Neural cell (in vitro differentiated cells): Measurements from ENCODE around the gene F10.

DNA sequence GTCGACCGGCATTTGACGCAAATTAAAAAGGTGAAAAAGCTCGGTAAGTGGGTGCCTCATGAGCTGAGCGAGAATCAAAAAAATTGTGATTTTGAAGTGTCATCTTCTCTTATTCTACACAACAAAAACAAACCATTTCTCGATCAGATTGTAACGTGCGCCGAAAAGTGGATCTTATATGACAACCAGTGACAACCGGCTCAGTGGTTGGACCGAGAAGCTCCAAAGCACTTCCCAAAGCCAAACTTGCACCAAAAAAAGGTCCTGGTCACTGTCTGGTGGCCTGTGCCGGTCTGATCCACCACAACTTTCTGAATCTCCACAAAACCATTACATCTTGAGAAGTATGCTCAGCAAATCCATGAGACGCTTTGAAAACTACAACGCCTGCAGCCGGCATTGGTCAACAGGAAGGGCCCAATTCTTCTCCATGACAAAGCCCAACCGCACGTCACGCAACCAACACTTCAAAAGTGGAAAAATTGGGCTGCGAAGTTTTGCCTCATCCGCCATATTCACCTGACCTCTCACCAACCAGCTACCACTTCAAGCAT is 17.8 kb downstream of the ATP11A start:
- RAMPAGE, long total RNA, result no peak

DNA sequence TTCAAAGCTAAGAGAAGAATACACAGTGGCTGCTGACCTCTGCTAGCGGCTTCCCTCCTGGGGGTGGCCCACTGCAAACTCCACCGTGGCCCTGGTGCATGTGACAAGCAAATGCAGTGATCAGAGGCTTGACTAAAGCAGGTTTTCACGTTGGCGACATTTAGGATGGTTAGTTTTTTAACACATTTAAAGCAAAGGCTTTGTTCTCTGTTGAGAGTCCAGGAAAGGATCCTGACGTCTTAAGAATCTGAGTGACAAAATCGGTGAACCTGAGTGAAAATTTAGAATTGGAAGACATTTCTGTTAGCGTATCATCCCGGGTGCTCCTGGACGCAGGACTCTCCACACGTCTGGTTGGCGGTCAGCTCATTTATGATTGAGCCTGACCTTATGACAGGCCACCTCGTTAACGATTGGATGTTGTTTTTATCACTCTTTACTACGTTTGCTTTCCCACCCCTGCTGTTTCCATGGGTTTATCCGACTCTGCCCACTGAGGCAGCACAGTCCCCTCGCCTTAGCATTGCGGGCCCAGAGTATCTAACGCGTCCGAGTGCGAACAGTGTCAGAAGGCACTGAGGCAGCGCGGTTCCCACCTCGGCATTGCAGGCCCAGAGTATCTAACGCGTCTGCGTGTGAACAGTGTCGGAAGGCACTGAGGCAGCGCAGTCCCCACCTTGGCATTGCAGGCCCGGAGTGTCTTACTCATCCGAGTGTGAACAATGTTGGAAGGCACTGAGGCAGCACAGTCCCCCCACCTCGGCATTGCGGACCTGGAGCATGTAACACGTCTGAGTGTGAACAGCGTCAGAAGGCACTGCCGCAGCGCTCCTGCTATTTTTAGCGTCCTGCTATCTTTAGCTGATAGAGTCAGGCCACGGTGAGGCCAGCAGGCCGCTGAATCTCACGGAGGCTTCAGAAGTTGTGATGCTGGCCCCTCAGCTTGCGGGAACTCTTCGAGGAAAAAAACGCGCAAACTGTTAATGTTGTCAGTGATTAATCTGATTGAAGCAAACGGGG is 39.3 kb downstream of the ATP11A start:
- RAMPAGE, long total RNA, result no peak

GRCh38 chr13:112740539-112741169 is 50.8 kb downstream of the ATP11A start:
- RAMPAGE, long total RNA, result no peak

DNA sequence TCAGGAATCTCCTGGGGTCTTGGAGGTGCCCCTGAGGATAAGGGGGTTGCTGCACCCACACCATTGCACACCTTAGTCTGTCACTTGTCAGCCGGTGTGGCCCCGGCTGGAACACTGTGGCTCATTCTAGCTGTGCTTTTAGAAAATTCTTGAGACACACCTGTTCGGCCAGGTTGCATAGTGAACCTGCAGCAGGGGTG is 71.8 kb downstream of the ATP11A start:
- RAMPAGE, long total RNA, result no peak

DNA sequence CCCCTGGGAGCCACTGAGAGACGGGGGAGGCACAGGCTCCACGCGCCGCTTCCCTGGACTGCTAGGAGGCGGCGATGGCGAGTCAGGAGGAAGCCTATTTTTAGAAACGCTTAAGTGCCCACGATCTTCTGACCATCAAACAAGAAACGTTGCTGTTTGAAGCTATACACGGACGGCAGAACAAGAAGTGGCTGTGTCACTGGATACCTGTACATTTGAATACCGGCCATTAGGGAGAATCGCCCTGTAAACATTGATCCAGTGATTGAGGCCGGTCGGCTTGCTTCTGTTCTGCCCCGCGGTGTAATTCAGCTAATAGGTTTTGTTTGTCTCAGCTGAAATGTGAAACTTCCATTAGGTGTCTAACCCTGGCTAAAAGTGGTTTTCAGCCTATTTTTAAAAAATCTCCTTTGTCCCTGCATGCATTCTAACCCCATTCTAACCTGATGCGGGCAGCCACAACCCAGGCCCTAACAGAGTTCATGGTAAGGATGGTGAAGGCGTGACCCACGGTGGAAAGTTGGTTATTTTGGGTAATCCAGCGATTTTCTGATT is 81.0 kb downstream of the ATP11A start:
- RAMPAGE, long total RNA, result no peak

DNA sequence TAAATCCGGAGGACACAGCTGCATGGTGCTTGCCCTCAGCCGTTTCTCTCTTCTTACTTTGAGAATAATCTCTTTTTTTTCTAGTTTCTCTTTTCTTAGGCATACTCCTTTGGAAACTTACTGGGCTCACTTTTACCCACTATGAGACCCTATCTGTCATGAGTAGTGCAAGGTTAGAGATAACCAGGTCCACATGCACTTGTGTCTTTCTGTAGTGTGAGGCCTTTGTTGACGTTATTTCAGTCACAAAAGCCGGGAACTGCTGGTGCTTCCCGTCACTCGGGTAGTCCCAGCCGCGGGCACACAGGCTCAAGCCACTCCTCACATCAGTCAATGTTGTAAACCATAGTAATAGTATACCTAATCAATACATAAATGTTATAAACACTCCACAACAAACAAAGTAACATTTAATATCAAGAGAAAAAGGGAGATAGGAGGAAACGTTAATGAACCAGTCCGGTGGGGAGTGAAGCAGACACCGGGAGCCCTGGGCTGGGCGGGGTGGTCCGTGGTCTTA is 81.7 kb downstream of the ATP11A start:
- RAMPAGE, long total RNA, result no peak

DNA sequence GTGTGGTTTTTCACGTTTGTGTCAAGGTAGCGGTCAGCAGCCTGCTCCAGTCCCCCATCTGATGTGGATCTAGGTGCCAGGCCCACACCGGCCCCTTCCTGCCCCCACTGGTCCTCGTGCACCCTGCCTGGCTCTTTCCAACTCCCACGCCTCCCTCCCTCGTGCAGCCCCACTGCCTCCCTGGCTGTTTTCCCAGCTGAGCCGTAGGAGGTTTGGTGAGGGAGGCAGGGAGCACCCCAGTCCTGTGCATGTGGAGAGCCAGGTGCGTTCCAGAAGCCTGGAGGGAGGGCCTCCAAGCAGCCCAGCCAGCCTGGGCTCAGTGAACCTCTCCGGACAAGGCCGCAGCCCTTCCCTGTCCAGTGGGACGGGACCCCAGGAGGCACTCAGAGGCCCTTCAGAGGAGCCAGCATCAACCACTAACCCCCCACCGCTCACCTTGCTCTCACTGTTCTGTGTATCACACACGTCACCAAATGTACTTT is 122.4 kb downstream of the ATP11A start:
- RAMPAGE, long total RNA, result no peak

- RAMPAGE, long total RNA, result no peak
Observed at GRCh38 chr13:112831214-112831584, 137.8 kb upstream of the MCF2L start.

DNA sequence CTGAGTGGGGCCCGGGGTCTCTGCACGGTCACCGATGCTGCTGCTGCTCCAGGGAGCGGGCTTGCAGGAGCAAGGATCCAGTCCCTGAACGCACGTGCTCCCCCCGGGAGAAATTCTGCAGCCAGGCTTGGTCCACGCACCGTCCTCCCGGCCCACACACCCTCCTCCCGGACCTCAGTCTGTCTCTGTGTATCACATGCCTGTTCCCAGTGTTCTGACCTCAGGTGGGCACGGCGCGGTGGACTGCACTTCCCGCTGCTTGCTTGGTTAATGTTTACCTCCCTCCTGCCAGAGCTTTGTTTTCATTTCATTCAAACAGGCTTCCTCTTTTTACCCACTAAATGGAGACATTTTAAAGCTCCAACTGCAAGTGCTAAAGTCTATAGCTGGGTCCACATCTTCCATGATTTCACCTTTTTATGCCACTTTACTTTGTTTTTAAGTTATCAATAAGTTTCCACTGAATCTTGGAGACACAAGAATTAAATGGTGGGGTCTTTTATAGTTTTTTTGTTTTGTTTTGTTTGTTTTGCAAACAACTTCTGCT is 76.1 kb upstream of the MCF2L start:
- RAMPAGE, long total RNA, result no peak

- RAMPAGE, long total RNA, result no peak
Observed at GRCh38 chr13:112894117-112894690, 74.8 kb upstream of the MCF2L start.

GRCh38 chr13:112990575-112991614 is 21.9 kb downstream of the MCF2L start:
- RAMPAGE, long total RNA, result no peak

DNA sequence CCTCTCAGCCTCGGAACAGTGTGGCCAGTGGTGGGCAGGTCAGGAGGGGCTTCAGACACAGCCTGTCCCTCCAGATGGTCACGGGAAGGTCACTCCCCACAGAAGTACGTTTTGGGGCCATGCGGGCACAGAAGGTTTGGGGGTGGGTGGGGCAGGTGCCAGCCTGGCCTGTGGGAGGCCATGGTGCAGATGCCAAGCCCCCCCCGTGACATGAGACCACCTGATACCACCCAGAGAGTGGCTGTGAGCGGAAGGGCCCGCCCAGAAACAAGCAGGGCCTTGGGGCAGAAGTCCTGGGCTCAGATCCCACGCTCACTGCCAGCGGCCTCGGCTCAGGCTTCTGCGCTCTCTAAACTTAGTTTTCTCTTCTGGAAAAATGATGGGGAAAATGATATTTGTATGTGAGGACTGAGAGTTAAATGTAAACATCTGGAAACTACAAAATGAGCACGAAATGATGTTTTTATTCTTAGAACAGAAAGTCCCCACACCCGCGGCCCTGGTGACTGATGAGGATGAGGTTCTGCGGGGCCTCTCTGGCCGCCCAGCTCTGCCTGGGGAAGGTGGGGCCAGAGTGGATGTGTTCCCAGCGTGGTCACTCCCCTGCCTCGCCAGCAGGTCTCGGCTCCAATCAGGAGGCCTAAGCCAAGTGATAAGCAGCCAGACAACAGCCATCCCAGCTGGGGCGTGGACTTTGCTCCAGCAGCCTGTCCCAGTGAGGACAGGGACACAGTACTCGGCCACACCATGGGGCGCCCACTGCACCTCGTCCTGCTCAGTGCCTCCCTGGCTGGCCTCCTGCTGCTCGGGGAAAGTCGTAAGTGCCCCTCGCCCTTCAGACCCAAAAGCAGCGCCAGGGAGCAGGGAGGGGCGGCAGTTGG is at the start of gene F10:
Gene F10 (plus strand): TSS at position 691 of the 881 bp plus-strand sequence.
- RAMPAGE, long total RNA, result no peak

GRCh38 chr13:113137587-113138407 is 15.2 kb downstream of the F10 start:
- RAMPAGE, long total RNA, result no peak

GRCh38 chr13:113208001-113208540 is 398 bp downstream of the PCID2 start:
- RAMPAGE, long total RNA, result no peak

DNA sequence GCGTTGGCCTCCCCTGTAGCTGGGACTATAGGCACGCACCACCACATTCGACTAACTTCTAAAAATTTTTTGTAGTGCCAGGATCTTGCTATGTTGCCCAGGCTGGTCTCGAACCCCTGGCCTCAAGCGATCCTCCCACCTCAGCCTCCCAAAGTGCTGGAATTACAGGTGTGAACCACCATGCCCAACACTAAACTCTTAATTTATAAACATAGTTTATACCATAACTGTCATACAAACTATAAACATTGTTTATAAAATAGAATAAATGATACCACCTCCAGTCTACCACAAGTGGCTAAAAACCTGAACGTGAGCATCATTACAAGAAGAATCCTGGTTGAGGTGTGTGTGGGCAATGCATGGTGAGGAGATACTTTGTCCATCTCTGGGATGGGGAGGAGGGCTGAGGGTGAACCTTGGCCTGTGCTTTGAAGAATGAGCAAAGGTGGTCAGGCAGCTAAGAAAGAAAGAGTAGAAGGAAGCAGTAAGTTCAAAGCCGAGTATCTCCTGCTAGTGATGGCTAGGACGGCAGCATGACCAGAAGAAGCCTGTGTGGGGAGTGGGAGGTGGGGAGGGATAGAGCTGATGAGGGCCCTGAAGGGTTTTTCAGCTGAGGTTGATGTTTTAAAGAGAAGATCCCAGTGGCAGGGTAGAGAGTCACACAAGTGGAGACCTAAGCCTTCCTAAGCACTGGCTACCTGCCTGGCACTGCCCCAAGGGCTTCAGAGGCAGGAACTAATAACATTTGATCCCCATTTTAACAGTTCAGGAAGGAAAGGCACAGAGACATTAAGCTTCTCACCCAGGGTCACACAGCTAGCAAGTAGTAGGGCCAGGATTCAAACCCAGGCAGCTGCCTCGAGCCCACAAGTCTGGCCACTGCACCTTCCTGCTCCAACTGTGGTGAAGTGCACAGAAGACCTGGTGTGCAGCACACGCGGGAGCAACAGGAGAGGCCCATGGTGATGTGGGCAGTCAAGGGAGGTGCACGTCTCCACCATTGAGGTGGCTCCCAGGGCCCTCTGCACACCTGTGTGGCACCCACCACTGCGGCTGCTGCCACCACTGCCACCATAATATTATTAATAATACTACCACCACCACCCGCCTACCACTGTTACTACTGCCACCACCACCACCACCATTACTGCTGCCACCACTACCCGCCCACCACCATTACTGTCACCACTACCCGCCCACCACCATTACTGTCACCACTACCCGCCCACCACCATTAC is 21.9 kb downstream of the CUL4A start:
- RAMPAGE, long total RNA, result no peak

GRCh38 chr13:113405822-113406779 is 42.2 kb upstream of the GRTP1 start:
- RAMPAGE, long total RNA, result no peak

- RAMPAGE, long total RNA, result no peak
Observed at GRCh38 chr13:113421558-113422248, 31.6 kb downstream of the ADPRHL1 start.

DNA sequence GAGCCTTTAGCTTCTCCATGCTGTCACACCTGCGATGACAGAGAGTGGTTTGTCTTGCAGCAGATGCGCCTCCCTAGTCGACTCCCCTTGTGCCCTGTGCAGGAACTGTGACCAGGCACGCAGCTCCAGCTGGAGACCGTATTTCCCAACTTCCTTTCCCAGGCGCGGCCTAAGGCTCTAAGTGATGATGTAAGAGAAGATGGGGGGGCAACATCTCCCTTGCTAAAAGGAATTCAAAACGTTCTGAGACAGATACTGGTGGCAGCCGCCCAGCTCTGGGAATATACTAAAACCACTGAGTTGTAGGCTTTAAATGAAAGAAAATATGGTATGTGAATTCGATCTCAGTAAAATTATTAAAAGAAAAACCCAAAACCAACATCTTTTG is 16.3 kb downstream of the DCUN1D2 start:
- RAMPAGE, long total RNA, result no peak

- RAMPAGE, long total RNA, result no peak
Observed at GRCh38 chr13:113639697-113640460, 18.1 kb downstream of the ATP4B start.

- RAMPAGE, long total RNA, result no peak
Observed at GRCh38 chr13:113742581-113742987, 16.4 kb upstream of the TMEM255B start.